ENCODE data around the gene MAP3K2.

DNA sequence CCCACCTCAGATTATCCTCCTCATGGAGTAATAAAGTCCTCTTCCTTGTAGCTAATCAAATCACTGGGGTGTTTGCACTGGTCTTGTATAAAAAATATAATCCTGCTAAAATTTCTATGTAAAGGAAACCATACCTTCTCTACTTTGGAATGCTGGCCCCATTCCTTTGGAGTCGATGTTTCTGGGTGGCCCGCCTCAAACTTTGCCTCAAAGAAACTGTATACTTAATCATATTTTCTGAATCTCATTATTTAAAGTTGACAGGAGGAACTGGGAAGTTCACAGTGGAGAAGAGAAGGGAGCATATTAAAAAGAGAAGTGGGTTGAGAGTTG is 790.6 kb downstream of the TSN start:
- PRO-cap: no peak
- RAMPAGE, long total RNA, 3 experiments: no peak in any of the 3 experiments

DNA sequence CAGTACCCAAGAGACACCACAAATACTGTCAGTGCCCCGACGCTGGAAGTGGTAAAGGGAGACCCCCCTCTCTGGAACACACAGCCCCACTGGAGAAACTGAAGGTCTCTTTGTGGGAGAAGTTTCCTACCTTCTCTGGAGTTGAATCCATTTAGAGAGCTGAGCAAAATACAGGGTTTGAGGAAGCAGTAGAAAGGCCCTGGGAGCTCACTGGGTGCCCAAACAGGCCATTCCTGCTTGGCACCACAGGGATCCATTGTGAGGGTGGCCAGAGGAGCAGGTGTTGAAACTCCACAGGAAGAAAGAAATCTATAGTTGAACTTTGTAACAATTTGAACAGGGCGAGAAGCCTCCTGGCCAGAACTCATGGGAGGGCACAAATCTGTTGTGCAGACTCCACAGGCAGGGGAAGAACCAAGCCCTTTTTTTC is 1052.8 kb downstream of the TSN start:
- PRO-cap: no peak
- RAMPAGE, long total RNA, 3 experiments: no peak in any of the 3 experiments

- PRO-cap: no peak
- RAMPAGE, long total RNA, 3 experiments: no peak in any of the 3 experiments
These were observed 891.4 kb upstream of the CNTNAP5 start for GRCh38 chr2:123133686-123134112.

- PRO-cap: no peak
- RAMPAGE, long total RNA, 3 experiments: no peak in any of the 3 experiments
These were observed 40.2 kb downstream of the GYPC start for GRCh38 chr2:126695876-126696862.

DNA sequence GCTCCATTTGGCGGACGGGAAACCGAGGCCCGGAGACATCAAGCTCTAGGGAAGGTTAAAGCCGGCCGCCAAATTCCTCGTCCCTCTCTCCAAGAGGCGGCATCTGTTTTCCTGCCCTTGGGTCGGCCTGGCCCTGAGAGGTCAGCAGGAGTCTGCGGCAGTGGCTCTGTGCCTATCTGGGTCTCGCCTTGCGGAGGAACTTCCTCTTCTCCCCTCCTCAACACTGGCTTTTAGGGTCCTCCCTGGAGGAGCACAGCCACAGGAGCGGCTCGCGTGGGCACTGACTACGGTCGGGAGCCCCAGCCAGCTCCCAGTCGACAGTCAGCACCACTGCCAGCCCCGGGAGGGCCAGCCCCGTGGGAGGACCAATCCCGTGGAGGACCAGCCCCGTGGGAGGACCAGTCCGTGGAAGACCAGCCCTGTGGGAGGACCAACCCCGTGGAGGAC is 72.6 kb downstream of the TEX51 start:
- PRO-cap: bidirectional peak, plus-strand start outside the sequence, minus-strand start at position 316 of the sequence
- RAMPAGE, long total RNA, 3 experiments: no peak in any of the 3 experiments

DNA sequence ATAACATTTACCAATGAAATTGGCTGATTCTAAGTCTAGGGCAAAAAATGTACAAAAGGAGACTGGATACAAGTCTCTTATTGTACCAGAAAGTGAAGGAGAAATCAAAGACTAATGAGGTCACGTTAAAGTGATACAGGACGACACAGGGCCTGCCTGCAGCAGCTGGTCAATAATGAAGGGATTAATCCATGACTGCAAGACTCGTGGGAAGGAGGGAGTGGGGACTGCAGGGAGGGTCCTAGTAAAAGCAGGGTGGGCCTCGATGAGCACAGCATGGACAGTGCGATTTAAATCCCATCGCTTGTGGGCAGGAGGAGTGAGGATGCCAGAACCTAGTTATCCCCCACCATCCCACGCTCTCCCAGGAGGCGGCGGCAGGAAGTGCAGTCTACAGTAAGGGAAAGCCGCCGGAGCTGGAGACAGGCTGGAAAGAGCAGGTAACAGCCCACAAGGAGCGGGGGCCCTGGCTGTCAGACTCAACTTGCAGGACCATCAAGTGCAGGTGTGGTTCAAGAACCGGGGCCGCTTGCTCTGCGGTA is 82.4 kb downstream of the BIN1 start:
- PRO-cap: no peak
- RAMPAGE, long total RNA, 3 experiments: no peak in any of the 3 experiments

DNA sequence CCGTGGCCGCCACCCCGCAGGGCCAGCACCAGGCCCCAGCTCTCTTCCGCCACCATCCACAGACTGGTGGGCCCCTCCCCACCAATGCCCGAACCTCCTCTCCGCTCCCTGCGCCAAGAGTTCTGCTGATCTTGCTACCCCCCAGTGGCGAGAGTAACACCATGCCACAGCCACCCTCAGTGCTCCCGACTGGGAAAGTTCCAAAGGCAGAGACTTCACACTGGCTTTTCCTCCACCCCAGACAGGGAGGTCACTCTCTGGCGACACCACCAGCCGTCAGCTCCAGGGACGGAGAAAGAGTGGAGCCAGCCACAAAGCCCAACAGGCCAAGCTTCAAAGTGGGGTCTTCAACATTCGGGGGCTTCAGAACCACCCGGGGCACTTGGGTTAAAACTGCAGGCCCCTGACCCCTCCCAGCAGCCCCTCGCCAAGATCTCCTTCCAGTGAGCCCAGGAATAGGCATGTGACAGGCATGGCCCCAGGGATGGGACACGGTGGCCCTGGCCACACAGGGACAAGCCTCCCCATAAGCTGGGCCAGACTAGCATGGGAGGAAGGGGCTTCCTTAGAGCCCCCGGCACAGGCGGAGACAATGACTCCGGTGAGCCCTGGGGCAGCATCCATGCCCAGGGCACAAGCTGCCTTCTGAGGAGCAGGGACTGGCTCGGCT is 52.5 kb downstream of the BIN1 start:
- PRO-cap: no peak
- RAMPAGE, long total RNA, 3 experiments: start-site peak on the minus strand in 1 of 3 experiments, centred at position 378 of the sequence, 5 reads per replicate

GRCh38 chr2:127080288-127081443 is 26.3 kb downstream of the BIN1 start:
- PRO-cap: bidirectional peak, plus-strand start at chr2:127081157, minus-strand start at chr2:127080853; bidirectional peak, plus-strand start at chr2:127081357, minus-strand start at chr2:127081181
- RAMPAGE, long total RNA, 3 experiments: no peak in any of the 3 experiments

GRCh38 chr2:127109345-127109693 is 2.4 kb upstream of the BIN1 start:
- PRO-cap: no peak
- RAMPAGE, long total RNA, 3 experiments: no peak in any of the 3 experiments

DNA sequence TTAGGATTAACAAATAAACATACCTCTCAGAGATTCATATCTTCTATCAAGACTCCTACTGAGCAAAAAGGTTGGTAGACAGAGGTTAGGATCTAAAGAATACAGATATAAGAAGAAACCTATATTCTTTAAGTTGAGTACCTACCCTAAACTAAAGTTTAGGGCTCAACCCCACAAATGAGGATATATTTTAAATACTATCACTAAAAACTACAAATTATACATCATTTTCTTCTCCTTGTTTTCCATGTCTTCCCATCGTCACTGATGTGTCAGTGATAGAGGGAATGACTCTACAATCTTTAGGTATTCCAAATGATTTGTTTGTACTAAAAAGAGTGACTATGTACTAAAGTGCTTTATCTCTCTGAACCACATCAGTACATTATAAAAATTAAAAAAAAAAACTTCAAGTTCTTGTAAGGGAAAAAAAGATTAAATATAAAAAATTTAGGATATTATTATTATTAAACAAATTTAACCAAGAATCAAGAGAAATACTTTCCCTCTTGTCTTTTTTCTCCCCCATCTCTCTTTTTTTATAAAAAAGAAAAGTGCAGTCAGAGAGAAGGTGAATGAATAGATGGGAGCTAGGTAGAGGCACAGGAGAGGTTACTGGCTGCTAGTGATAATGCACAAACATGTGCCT is 13.1 kb upstream of the ERCC3 start:
- PRO-cap: no peak
- RAMPAGE, long total RNA, 3 experiments: no peak in any of the 3 experiments

DNA sequence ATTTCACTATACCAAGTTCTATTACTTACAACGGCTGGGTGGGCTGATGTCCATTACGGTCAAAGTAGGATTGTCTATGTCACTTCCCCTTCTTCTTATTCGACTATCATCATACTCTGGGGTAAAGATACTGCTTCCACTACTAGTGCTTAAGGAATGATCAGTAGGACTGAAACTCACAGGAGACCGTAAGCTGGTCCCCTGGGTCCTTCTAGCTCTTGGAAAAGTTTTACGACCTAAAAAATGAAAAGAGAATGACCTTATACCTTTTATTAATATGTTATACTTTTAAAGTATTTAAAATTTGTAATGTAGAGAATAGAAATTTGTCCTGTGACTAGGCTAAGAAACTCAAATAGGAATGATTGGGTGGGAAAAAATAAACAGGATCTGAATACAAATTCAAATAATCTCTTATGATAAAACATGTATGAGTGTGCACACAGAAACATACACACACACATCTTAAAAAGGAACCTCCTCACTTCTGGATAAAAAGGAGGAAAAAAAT is 28.1 kb upstream of the ERCC3 start:
- PRO-cap: no peak
- RAMPAGE, long total RNA, 3 experiments: no peak in any of the 3 experiments

DNA sequence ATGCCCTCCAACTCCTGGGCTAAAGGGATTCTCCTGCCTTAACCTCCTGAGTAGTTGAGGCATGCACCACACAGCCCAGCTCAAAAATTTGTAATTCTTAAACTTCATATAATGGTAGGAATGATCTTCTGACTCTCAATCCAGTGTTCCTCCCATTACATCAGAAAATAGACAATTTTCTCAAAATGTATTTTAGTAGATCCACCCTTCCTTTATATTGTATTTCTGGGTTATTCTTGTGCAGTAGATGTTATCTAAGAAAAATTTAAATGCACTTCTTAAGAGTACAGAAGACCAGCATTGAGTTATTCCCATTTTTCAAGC is 6.7 kb downstream of the MAP3K2 start:
- PRO-cap: no peak
- RAMPAGE, long total RNA, 3 experiments: no peak in any of the 3 experiments

- PRO-cap: no peak
- RAMPAGE, long total RNA, 3 experiments: no peak in any of the 3 experiments
These were observed 5.1 kb downstream of the MAP3K2 start for GRCh38 chr2:127382475-127383317.

GRCh38 chr2:127387081-127388083 is at the start of gene MAP3K2:
TSS of gene MAP3K2 (minus strand) at chr2:127387975.
- PRO-cap: bidirectional peak, plus-strand start at chr2:127387472, minus-strand start at chr2:127387384; unidirectional peak, minus-strand start at chr2:127387753; bidirectional peak, plus-strand start at chr2:127388246, minus-strand start at chr2:127387975
- RAMPAGE, long total RNA, 3 experiments: start-site peak on the minus strand in 1 of 3 experiments, at chr2:127387943-127387978 at its widest, 49 reads per replicate

DNA sequence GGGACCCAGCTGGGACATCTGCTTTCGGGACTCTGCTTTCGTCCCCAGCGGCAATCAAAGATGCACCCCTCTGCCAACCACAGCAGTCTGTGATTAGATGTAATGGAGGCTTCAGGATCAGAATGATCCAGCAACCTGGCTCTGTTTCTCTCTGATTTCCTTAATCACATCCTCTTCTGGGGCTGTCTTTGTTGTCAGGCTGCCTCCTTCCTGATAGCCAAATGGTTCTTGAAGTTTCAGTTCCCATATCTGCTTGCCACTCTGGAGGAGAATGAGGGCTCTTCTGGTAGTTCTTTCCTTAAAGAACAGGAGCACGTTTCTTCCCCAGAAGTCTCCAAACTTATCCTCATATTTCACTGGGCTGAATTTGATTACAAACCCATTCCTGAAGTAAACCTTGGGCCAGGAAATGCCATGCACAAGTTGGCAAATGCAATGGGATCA is 13.5 kb upstream of the PROC start:
- PRO-cap: unidirectional peak, plus-strand start at position 259 of the sequence
- RAMPAGE, long total RNA, 3 experiments: no peak in any of the 3 experiments

- PRO-cap: no peak
- RAMPAGE, long total RNA, 3 experiments: no peak in any of the 3 experiments
These were observed 2.4 kb upstream of the PROC start for GRCh38 chr2:127415635-127416487.

DNA sequence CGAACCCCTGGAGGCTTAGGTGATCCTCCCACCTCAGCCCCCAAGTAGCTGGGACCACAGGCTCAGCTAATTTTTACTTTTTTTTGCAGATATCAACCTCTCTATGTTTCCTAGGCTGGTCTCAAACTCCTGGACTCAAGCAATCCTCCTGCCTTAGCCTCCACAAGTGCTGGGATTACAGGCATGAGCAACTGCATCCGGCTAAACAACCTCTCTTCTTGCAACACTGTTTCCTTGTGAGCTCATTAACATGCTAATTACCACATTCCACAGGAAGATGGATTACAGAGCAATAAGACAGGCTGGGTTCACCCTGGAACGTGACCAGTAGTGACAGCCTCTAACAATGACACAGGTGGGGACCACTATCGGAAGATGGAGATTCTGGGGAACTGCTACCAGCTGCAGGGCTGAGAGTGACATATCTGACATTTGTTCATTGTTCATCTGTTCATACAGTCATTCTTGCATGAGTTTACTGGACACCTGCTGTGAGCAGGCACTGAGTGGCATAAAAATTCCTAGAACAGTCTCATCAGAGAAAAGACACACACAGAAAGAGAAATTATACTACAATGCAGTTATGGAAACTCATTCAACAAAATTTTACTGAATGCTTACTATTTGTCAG is 37.4 kb downstream of the PROC start:
- PRO-cap: no peak
- RAMPAGE, long total RNA, 3 experiments: no peak in any of the 3 experiments

DNA sequence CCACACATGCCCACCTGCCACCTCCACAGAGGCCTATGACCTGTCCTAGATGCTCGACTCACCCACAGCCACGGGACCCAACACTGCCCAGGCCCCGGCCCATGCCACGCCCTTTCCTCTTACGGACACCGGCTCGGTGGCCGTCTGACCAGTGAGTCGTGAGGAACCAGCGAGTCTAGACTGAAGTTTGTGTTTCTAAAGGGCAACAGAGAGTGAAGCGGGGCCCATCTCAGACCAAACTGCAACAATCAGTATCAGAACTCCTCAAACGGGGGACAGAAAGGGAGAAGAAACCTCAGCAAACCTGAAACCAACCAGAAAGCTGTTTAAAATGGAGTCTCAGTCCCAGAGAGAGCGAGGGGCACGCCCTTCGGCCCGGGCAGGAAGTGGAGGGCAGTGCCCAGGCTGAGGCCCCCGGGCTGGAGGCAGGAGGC is 706 bp downstream of the GPR17 start:
- PRO-cap: no peak
- RAMPAGE, long total RNA, 3 experiments: no peak in any of the 3 experiments

- PRO-cap: no peak
- RAMPAGE, long total RNA, 3 experiments: no peak in any of the 3 experiments
These were observed 10.8 kb downstream of the POLR2D start for GRCh38 chr2:127847158-127847605.

- PRO-cap: no peak
- RAMPAGE, long total RNA, 3 experiments: no peak in any of the 3 experiments
These were observed 1.7 kb upstream of the POLR2D start for GRCh38 chr2:127859705-127860093.